Cytotoxic T cell (primary cell): ENCODE measurements around the genes TTF1 and CFAP77.

GRCh38 chr9:131807726-131808050 is 67.8 kb upstream of the RAPGEF1 start:
- PRO-cap, 2 experiments: no peak in any of the 2 experiments

DNA sequence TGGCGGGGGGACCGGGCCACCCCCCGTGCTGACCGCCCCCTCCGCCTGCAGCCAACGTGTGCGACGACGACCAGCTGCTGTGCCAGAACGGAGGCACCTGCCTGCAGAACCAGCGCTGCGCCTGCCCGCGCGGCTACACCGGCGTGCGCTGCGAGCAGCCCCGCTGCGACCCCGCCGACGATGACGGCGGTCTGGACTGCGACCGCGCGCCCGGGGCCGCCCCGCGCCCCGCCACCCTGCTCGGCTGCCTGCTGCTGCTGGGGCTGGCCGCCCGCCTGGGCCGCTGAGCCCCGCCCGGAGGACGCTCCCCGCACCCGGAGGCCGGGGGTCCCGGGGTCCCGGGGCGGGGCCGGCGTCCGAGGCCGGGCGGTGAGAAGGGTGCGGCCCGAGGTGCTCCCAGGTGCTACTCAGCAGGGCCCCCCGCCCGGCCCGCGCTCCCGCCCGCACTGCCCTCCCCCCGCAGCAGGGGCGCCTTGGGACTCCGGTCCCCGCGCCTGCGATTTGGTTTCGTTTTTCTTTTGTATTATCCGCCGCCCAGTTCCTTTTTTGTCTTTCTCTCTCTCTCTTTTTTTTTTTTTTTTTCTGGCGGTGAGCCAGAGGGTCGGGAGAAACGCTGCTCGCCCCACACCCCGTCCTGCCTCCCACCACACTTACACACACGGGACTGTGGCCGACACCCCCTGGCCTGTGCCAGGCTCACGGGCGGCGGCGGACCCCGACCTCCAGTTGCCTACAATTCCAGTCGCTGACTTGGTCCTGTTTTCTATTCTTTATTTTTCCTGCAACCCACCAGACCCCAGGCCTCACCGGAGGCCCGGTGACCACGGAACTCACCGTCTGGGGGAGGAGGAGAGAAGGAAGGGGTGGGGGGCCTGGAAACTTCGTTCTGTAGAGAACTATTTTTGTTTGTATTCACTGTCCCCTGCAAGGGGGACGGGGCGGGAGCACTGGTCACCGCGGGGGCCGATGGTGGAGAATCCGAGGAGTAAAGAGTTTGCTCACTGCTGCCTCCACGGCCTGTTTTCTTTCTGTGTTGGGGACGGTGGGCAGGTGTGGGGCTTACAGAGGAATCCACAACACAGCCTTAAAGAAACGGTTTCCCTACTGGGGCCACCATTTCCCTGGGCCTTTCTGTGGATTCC is 80.3 kb downstream of the NTNG2 start:
- PRO-cap, 2 experiments: peak in 2 of 2 experiments; most common plus-strand start position 622 of the sequence (in 1); most common minus-strand start position 448 of the sequence (in 2)

DNA sequence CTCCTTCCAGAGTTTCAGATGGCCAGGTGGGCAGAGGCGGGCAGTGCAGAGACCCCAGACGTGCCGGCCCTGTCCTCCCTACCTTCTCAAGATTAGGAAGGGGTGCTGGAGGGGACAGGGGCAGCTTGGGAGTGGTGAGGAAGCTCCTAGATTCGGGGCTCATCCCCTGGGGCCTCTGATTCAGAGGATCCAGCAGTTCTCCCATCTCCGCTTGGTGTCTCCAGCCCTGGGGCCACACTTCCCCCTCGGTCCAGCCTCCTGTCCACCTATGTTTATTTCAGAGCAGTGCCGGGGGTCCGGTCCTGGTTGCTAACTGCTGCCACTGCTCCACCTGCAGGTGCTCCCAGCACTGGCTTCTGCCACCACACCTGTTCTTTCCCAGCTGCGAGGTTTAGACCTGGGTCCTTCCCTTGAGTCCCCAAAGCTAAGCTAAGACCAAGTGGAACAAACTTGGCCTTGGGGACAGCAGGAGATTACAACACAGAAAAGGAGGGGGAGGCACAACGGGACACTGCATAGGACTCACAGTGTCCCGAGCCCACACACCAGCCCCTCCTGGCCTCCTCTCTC is 81.5 kb downstream of the NTNG2 start:
- PRO-cap, 2 experiments: no peak in any of the 2 experiments

GRCh38 chr9:132275799-132276645 is 78.8 kb downstream of the SETX start:
- PRO-cap, 2 experiments: peak in 1 of 2 experiments; most common minus-strand start chr9:132276231 (in 1)

- PRO-cap, 2 experiments: no peak in any of the 2 experiments
Measured at GRCh38 chr9:132316686-132318059, 37.6 kb downstream of the SETX start.

DNA sequence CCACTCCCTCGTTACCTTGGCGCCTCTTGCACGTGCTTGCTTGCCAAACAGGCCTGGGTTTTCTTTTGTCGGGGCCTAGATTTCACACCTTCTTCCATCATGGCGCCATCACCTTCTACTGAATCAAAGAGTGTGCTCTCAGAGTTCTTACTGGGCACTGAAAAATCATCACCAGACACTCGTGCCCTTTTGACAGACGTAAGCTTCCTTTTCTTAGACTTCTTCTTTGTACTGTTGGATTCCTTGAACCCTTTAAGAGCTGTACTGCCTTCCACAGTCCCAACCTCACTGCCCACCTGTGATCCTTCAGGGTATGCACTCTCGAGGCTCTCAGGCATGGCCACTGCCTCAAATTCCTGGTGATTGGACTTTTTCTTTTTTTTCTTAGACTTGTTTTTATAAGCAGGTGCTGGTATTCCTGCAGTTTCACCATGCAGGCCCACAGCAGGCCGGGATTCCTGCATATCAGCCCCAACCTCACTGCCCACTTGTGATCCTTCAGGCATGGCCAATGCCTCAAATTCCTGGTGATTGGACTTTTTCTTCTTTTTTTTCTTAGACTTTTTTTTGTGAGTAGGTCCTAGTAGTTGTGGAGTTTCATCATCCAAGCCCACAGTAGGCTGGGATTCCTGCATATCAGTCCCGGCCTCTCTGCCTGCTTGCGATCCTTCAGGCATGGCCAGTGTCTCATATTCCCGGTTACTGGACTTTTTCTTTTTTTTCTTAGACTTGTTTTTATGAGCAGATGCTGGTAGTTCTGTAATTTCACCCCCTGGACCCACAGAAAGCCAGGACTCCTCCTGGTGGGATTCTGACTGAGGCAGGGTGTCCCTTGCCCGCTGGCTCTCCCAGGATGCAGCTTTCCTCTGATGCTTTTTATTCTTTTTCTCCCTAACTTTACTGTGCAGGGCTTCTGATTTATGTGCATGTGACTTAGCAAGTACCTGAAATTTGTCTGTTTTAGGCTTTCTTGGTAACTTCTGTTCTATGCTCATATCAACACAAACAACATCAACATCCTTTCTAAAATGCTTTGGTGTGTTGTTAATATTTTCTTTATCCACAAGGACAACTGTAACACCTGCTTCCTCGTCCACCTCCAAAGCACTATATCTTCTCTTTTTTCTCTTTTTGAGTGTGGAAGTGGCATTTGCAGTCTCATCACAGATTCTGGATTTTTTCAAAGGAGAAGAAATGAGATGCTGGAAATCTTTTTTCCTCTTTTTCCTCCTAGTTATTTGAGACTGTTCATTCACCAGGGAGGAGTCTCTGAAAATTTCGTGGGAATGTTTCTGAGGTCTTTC is 4.7 kb downstream of the TTF1 start:
- PRO-cap, 2 experiments: no peak in any of the 2 experiments

- PRO-cap, 2 experiments: peak in 2 of 2 experiments; most common plus-strand start chr9:132406949 (in 2); most common minus-strand start chr9:132406800 (in 2)
Measured at GRCh38 chr9:132406652-132407192, at the start of gene TTF1. TTF1 (minus strand) TSS chr9:132406840.

DNA sequence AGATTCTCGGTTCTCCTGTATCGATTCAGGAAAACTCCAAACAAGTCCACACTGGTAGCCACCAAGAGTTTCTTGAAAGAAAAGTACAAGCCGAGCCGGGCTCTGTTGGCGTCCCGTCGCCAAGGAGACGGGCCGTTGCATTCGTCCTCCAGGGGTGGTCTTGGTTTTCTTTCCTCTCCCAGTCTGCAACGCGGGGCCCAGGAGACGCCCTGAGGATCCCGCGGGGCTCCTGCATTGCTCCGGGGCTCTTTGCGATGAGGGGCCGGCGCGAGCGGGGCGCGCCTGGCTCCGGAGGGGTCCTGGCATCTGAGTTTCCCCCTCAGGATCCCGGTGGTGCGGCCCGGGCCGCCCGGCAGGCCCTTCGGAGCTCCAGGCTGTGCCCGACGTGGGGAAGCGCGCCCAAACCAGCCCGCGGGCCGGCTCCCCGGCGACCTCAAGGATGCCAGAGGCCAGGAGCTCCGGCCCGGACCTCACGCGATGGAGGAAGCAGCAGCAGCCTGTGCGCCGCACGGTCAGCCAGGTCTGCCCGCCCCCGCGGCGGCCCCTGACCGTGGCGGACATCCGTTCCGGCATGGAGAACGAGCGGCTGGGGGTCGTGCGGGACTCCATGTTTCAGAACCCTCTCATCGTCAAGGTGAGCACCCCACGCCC is at the start of gene CFAP77:
Gene CFAP77, plus strand, starts transcription at position 379 of the 651 bp plus-strand sequence.
- PRO-cap, 2 experiments: no peak in any of the 2 experiments

GRCh38 chr9:132590418-132591111 is 8.2 kb downstream of the BARHL1 start:
- PRO-cap, 2 experiments: no peak in any of the 2 experiments

GRCh38 chr9:132895097-132895981 is 16.6 kb downstream of the SPACA9 start:
- PRO-cap, 2 experiments: no peak in any of the 2 experiments

DNA sequence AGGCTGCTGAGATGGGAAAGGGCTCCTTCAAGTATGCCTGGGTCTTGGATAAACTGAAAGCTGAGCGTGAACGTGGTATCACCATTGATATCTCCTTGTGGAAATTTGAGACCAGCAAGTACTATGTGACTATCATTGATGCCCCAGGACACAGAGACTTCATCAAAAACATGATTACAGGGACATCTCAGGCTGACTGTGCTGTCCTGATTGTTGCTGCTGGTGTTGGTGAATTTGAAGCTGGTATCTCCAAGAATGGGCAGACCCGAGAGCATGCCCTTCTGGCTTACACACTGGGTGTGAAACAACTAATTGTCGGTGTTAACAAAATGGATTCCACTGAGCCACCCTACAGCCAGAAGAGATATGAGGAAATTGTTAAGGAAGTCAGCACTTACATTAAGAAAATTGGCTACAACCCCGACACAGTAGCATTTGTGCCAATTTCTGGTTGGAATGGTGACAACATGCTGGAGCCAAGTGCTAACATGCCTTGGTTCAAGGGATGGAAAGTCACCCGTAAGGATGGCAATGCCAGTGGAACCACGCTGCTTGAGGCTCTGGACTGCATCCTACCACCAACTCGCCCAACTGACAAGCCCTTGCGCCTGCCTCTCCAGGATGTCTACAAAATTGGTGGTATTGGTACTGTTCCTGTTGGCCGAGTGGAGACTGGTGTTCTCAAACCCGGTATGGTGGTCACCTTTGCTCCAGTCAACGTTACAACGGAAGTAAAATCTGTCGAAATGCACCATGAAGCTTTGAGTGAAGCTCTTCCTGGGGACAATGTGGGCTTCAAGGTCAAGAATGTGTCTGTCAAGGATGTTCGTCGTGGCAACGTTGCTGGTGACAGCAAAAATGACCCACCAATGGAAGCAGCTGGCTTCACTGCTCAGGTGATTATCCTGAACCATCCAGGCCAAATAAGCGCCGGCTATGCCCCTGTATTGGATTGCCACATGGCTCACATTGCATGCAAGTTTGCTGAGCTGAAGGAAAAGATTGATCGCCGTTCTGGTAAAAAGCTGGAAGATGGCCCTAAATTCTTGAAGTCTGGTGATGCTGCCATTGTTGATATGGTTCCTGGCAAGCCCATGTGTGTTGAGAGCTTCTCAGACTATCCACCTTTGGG is 10.8 kb upstream of the GTF3C5 start:
- PRO-cap, 2 experiments: no peak in any of the 2 experiments

GRCh38 chr9:133056982-133057395 is 4.8 kb upstream of the CEL start:
- PRO-cap, 2 experiments: peak in 2 of 2 experiments; most common plus-strand start chr9:133057320 (in 1); most common minus-strand start chr9:133057227 (in 1)

DNA sequence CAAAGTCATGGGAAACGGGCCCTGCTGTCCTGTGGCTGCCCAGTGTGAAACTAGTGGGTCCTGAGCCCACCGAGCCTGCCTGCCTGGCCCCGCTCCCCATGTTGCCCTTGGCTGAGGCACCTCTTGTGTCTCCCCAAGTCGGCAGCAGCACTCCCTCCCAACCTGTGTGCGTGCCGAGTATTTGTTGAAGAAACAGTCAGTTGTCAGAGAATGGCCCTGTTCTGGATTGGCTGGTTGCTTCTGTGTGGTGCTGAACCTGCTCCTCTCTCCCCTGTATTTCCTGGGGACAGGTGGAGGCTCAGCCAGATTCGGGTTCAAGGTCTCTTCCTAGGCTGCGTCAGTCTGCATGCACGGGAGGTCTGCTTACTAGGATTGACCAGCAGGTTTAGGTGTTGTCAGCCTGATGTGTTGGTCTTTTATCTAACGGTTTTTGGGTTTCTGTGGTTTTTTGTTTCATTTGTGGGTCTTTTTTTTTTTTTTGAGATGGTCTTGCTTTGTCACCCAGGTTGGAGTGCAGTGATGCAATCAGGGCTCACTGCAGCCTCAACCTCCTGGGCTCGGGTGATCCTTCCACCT is 3.0 kb upstream of the CEL start:
- PRO-cap, 2 experiments: no peak in any of the 2 experiments

GRCh38 chr9:133080959-133081679 is 19.3 kb downstream of the CEL start:
- PRO-cap, 2 experiments: no peak in any of the 2 experiments

DNA sequence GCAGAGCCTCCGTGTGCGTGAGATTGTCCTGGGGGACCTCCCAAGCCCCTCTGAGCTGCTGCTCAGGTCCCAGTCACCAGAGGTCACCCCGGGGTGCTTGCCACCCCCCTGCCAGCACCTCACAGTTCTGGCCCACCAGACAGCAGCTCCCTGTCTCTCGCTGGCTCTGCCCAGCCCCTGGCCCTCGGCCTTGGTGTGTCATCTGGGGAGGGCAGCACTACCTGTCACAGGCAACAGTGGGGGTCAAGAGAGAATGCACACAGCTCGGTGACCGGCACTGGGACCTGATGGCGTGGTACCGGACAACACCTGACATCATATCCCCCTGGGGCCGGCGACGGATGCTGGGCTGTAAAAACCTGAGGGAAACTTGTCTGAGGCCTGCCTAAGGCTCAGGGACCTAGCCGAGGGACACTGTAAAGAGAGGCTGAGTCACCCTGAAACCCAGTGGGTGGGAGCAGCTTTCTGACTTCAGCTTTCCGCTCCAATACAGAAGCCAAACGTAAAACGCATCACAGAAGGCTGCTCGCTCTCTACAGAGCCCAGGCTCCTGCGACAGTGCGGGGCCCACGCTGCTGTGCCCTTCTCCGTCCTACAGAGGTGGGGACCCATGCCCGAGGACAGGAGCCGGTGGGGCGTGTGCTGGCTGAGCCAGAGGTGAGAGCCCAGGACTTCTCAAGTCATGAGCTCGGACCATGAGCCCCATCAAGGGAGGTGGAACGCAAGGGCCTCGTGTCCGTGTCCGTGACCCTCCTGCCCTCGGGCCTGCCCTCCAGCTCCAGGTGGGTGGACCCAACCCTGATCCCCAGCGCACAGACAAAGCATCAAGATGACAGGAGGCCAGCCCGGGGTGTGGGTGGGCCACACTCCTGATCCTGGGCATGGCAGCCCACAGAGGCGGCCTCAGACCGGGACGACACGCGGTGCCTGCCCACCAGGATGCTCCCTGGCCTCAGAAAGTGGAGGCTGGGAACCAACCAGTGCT is 5.3 kb downstream of the RALGDS start:
- PRO-cap, 2 experiments: peak in 1 of 2 experiments; most common plus-strand start position 558 of the sequence (in 1); most common minus-strand start position 413 of the sequence (in 1)

- PRO-cap, 2 experiments: no peak in any of the 2 experiments
Measured at GRCh38 chr9:133117204-133118506, 3.4 kb downstream of the RALGDS start.

GRCh38 chr9:133225350-133225896 is 16.4 kb upstream of the OBP2B start:
- PRO-cap, 2 experiments: no peak in any of the 2 experiments

DNA sequence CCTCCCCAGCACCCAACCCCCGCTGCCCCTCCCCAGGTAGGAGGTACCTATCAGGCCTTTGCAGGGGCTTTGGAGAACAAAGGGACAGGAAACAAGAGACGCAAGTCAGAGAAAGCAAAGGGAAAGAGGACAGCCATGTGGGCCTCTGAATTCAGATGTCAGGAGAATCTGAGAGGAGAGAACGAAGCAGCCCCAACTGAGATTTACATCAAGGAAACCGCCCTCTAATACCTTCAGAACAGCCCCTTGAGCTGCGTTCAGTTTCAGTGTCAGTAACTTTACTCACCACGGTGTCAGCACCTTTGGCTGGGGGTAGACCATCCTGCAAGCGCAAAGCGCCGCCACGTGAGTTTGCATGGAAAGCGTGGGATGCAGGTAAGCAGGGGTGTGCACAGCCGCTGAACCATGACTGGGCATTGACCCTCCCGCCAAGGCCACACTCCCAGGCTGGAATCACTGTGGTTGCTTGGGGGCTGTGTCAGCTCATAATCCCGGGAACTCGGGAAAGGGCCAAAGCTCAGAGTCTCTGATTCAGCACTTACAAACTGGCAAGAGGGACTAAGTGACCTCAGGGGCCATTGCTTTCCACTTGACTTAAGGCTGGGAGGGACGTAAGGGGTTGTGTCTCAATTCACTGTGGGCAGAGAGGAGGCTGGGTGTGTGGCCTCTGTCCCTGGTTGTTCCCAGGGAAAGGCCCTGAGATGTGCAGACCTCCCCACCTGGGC is 48.9 kb upstream of the OBP2B start:
- PRO-cap, 2 experiments: no peak in any of the 2 experiments

DNA sequence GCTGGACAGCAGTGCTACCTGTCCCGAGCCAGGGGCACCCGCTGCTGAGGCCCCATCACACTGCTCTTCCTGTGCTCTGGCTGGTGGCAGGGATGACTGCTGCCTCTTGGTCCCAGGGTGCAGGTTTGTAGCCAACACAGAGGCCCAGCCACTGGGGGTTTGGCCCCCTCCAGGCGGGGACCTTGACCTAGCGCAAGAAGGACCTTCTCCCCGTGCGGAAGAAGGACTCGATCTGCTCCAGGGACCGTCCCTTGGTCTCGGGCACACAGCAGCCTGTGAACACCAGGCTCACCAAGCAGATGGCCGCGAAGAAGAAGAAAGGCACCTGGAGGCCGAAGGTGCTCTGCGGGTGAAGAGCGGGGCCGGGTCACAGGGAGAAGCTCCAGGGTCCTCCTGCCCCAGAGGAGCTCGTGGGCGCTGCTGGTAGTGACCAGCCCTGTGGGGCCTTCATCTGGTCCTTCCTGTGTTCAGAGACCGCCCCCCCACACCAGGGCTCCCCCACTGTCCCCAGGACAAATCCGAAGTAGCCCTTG is 7.0 kb downstream of the SLC2A6 start:
- PRO-cap, 2 experiments: no peak in any of the 2 experiments

GRCh38 chr9:133522444-133522930 is 2.3 kb downstream of the MYMK start:
- PRO-cap, 2 experiments: no peak in any of the 2 experiments